HGPS cell (cell line): ENCODE measurements around a stretch of chr2.

DNA sequence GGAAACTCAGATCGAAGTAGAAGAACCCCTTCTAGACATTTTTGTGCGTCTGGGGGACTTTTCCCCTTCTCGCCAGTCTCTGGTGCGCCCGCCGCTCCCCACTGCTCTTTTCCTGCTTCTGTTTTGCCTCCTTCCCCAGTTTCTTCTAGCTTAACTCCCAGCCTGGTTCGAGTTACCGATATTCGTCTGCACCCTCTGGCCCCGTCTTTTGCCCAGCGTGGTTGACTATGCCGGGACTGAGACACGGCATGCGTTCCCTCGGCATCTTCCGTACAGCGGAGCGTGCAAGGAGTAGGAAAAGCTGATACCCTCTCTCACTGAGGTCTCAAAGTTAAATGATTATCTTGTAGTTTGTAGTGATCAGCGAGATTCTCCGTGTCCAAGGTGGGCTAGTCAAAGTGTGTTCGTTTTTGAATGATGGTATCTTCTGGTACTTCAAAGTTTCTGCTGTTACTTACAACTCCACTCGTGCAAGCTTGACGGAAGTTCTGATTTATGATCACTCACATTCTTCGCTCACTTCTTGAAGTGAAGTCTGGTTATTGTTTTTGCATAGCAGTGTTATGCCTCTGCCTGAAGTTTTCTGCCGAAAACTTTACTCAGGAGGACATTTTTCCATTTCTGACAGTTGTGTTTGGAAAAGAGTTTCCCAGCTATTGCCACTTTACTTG lies 760 bp downstream of the CAMKMT start:
- RRBS, result no CpG with 5 or more reads among the region's 25 CpGs

DNA sequence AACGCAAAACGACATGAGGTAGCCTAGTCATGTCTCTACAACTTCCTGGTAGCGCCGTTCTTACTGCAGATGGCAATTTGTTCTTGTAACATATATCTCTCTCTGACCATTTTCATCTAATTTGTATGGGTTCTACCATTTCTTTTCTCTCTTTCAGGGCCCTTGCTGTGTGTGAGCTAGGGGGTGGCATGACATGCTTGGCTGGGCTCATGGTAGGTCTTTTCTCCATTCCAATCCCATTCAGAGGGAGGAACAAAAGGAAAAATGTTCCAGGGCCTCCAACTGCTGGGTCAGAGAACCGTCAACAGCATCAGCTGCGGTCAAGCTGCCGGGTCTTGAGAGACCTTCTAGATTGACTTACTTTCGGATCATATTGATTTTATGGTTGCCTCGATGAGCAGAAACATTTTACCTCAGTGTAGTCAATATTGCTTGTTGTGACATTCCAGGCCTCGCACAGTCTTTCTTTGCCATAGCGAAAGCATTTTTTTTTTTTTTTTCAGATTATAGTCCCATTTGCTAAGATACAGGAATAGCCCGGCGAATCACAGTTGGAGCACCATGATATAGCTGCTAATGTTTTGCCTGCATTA lies 235.3 kb upstream of the SIX3 start:
- RRBS, result no CpG with 5 or more reads among the region's 13 CpGs

GRCh38 chr2:44778272-44779346 lies 162.9 kb upstream of the SIX3 start:
- RRBS, result no CpG with 5 or more reads among the region's 29 CpGs

- RRBS, result 4% methylated on average over 41 of the region's 107 CpGs
Measured at GRCh38 chr2:45169266-45170219, 160.3 kb upstream of the SIX2 start.

- RRBS, result no CpG with 5 or more reads among the region's 16 CpGs
Measured at GRCh38 chr2:45224141-45224923, 215.1 kb upstream of the SIX2 start.

GRCh38 chr2:45242436-45242779 lies 233.2 kb upstream of the SIX2 start:
- RRBS, result no CpG with 5 or more reads among the region's 5 CpGs

DNA sequence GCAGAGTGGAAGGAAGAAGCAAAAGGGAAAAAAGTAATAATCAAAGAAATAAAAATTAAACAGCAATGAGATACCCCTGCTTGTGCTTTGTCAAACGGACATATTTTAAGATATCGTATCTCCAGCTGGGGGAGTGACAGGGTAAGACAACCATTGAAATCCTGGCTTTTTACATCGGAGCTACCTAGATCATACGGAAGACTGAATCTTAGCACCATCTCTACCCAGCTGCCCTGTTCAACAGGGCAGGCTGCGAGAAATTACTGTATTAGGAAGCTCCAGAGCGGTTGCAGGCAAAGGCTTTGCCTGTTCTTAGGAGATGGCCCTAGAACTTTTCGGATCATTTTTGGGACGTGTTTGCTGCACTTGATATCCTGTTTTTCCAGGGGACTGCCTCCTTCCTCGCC lies 2.1 kb upstream of the PRKCE start:
- RRBS, result no CpG with 5 or more reads among the region's 9 CpGs

GRCh38 chr2:45691119-45692059 lies 39.9 kb downstream of the PRKCE start:
- RRBS, result no CpG with 5 or more reads among the region's 14 CpGs

GRCh38 chr2:45759162-45760404 lies 108.1 kb downstream of the PRKCE start:
- RRBS, result no CpG with 5 or more reads among the region's 17 CpGs

DNA sequence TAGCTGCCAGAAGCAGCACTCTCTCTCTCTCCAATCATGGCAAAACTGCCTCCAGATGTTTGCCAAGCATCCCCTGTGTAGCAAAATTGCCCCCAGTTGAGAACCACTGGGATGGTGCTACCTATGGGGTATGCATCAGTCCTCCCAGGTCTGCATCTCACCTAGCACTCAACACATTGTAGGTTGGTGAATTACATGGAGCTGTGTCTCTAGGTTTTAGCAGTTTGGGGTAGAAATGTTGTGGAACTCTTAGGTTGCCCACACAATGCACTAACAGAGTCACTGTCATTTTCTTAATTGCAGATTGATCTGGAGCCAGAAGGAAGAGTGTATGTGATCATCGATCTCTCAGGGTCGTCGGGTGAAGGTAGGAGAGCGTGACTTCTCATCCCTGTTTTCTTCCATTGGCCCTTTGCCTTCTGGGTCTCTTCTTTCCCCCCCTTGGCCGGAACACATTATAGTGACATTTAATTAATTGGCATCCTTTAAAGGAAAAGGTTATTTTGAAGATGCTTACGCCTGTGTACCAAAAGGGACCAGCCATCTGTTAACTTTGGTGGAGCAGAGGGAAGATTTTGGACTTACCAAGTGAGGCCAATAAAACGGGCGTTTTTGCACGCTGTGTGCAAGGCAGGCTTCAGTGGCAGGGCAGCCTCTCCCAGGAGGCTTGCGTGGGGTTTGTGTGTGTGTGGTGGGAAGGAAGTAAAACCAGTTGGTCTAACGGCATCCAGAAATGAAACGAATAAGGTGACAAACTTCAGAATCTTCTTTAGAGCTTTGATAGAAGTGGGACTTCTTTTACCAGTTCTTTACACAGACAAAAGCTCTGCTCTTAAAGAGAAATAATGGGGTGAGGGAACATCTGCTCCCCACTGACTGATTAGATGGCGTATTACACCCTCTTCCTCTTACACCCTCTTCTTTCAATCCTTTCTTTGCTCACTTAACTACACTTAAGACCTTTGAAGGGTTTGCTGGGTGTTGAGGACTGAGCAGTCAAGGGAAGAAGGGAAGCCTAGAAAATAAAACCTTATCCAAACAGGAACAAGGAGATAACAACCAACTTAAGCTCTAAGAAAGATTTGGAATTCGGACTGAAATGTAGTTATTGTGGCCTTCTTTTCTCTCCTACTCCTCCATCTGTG lies 191.6 kb downstream of the PRKCE start:
- RRBS, result no CpG with 5 or more reads among the region's 14 CpGs

DNA sequence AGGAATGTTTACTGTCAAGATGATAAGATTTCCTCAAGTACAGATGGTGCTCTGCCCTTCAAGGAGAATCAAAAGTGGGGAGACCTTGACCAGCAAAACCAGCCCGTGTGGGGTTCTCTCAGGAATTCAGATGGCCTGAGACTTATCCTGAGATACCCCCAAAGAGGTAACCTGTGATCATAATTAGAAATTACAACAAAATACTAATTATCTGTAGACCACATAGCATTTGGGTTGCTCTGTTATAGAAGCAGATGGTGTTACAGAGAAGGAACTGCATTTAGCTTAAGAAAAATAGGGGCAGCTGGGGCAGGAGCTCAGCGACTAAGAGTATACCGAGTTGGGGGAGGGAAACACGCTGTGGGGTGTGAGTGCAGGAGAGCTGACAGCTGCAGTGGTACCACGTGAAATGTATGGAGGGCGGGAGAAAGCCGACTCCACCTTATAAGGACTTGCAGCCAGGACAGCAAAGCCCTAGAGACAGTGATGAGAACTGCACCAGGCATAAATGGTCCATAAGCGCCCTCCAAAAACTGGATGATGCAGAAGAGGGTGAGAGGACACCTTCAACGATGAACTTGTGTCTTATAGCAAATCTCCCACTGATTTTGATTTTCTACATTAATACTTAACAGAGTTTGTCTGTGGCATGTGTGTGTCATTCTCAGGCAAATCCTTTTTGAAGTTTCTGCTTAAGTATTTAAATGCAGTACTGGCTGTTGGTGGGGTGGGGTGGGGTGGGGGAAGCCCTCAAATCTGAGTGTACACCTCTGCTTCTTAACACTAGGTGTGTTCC lies 237.6 kb downstream of the PRKCE start:
- RRBS, result no CpG with 5 or more reads among the region's 9 CpGs

GRCh38 chr2:46024998-46025424 lies 272.2 kb upstream of the EPAS1 start:
- RRBS, result no CpG with 5 or more reads among the region's 7 CpGs

GRCh38 chr2:46230112-46230448 lies 67.1 kb upstream of the EPAS1 start:
- RRBS, result no CpG with 5 or more reads among the region's 4 CpGs

GRCh38 chr2:46275788-46276428 lies 21.3 kb upstream of the EPAS1 start:
- RRBS, result no CpG with 5 or more reads among the region's 21 CpGs

- RRBS, result 3% methylated on average over 3 of the region's 12 CpGs
Measured at GRCh38 chr2:46299259-46299496, 2.0 kb downstream of the EPAS1 start.

- RRBS, result no CpG with 5 or more reads among the region's 36 CpGs
Measured at GRCh38 chr2:46299497-46300096, 2.4 kb downstream of the EPAS1 start.

GRCh38 chr2:46307912-46308690 lies 10.9 kb downstream of the EPAS1 start:
- RRBS, result no CpG with 5 or more reads among the region's 3 CpGs

DNA sequence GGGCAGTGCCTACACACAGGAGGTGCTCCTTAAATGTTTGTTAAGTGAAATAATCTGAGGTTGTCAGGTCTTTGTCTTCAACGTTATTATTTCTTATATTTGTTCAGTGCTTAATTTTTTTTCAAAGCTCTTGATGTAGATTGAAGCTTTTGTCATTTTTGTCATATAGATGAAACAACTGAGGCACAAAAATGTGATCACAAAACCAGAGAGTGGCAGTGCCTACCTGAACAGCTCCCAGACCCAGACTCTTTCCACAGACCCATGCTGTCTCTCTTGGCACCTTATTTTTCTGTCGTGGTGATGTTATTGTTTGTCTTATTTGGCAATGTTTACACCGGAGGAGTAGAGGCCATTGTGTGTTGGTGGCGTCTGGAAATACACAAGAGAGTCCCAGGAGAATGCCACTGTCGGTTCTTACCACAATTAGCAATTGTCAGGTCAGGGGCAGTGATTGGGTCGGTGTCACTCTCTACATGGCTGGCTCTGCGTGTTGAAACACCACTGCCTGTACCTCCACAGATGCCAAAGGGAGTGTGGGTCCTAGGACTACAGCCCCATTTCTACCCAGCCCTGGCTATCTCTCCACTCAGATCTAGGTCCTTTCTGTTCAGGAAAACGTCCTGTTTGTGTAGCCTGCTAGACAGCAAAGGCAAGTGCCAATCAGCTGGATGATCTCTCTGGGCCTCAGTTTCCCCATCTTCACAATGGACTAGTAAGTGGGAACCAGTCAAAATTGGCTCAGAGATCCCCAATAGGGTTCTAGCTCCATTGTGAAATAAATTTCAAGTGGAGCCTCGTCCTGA lies 16.9 kb downstream of the EPAS1 start:
- RRBS, result no CpG with 5 or more reads among the region's 9 CpGs

- RRBS, result no CpG with 5 or more reads among the region's 13 CpGs
Measured at GRCh38 chr2:46319861-46320851, 22.9 kb downstream of the EPAS1 start.

DNA sequence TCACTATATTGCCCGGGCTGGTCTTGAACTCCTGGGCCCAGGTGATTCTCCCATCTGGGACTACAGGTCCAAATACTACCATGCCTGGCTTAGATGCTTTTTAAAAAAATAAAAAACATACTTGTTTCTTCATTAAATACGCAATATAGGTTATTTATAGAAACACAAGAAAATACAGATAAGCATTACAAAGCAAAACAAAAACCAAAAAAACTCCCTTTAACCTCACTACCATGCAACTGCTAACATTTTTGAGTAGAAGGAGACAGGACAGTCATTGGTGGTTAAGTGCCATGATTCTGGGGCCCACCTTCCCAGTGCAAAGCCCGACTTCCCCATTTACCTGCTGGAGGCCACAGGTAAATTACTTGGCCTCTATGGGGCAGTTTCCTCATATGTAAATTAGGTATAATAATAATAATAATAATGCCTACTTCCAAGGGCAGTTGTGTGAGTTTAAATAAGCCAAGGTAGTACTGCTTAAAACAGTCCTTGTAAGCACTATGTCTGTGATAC lies 48.0 kb downstream of the EPAS1 start:
- RRBS, result no CpG with 5 or more reads among the region's 3 CpGs